Temporal lobe (tissue), 2 donors: ENCODE measurements around the gene SLCO3A1.

DNA sequence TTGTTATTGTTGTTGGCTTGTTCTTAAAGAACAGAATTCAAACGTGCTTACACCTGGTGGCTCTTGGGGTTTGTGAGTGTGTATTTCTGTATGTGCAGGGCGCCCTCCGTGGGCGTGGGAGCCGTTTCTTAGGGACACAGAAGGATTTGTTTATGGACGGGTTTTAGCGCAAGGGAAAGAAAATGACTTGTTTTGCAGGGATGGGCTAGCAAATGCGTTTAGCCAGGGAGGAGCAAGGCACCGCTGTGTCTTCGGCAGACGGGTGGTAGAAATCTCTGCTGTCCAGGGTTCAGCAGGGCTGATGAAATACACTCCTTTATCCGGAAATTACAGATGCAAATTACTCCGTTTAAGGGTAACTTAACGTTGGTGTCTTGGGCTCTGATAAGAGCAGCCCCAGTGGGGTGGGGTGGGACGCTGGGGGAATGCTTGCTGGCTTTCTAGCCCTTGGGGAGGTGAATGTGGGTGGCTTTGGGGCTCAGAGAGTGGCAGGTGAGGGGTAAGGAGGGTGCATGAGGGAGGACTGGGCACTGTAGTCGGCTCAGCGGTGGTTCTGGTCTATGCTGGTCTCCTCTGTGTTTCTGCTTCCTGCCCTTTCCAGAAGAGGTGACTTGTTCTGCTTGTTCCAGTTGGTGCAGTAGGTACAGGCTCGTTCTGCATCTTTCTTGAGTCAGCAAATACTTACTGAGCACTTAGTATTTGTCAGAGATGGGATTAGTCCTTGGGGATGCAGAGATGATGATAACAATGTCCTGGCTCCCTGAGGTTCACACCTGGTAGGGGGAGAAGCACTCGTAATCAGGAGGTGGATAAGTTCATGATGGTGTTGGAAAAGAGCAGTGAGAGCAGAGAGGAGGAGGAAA lies 918 bp downstream of the SV2B start:
- RAMPAGE, long total RNA = no peak

- RAMPAGE, long total RNA = no peak
Observed at GRCh38 chr15:91263979-91264688, 164.1 kb downstream of the SV2B start.

DNA sequence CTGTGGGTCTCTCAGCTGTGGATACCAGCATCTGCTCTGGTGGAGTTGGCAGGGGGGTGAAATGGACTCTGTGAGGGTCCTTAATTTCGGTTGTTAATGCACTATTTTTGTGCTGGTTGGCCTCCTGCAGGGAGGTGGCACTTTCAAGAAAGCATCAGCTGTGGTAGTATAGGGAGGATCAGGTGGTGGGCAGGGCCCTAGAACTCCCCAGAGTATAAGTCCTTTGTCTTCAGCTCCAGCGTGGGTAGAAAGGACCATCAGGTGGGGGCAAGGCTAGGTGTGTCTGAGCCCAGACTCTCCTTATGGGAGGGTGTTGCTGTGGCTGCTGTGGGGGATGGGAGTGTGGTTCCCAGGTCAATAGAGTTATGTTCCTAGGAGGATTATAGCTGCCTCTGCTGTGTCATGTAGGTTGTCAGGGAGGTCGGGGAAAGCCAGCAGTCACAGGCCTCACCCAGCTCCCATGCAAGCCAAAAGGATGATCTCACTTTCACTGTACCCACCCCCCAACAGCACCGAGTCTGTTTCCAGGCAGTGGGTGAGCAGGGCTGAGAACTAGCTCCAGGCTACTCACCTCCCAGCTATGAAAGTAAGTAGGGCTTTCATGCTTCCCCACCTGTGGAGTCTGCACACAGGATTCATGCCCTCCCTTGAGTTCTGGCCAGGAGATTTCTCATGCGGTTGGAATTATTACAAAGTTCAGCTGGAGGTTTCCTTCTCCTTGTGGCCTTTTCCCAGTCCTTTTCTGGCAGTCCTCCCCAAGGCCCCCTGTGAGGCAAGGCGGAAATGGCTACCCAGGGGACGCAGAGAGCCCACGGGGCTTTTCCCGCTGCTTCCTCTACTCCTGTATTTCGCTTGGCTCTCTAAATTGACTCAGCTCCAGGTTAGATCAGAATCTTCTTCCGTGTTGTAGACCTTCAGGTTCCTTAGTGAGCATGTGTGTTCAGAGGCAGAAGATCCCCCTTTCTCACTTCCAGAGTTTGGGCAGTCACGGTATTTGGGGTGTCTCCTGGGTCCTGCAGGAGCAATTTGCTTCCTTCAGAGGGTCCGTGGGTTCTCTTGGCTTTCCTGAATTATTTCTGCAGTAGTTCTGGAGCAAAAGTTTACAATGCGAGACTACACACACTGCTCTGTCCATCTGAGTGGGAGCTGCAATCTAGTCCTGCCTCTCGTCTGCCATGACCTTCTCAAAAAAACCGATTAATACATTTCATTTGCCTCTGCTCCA lies 356.2 kb downstream of the SV2B start:
- RAMPAGE, long total RNA = no peak

GRCh38 chr15:91496346-91496767 lies 357.2 kb upstream of the SLCO3A1 start:
- RAMPAGE, long total RNA = no peak

DNA sequence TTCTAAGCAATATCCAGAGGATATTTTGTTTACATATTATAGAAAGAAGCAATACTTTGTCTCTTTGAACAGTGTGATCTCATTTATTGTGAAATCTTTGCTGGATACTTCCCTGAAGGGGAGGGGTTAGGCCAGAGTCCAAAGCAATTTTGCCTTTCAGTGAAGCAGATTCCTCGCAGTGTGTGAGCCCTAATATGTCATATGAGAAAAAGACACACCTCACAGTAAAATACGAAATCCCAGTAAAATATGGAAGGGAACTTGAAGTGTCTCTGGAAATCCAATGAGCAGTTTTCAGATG lies 158.6 kb upstream of the SLCO3A1 start:
- RAMPAGE, long total RNA = no peak

GRCh38 chr15:91853167-91854097 lies at the start of gene SLCO3A1:
TSS of gene SLCO3A1 (plus strand) at chr15:91853708.
- RAMPAGE, long total RNA = no peak

GRCh38 chr15:91941634-91942217 lies 88.2 kb downstream of the SLCO3A1 start:
- RAMPAGE, long total RNA = no peak

- RAMPAGE, long total RNA = no peak
Observed at GRCh38 chr15:91942984-91943401, 89.5 kb downstream of the SLCO3A1 start.

- RAMPAGE, long total RNA = no peak
Observed at GRCh38 chr15:91949988-91950475, 96.5 kb downstream of the SLCO3A1 start.

GRCh38 chr15:91963259-91963766 lies 109.8 kb downstream of the SLCO3A1 start:
- RAMPAGE, long total RNA = no peak

- RAMPAGE, long total RNA = no peak
Observed at GRCh38 chr15:92074624-92075118, 221.2 kb downstream of the SLCO3A1 start.

- RAMPAGE, long total RNA = no peak
Observed at GRCh38 chr15:92101590-92102160, 248.2 kb downstream of the SLCO3A1 start.

DNA sequence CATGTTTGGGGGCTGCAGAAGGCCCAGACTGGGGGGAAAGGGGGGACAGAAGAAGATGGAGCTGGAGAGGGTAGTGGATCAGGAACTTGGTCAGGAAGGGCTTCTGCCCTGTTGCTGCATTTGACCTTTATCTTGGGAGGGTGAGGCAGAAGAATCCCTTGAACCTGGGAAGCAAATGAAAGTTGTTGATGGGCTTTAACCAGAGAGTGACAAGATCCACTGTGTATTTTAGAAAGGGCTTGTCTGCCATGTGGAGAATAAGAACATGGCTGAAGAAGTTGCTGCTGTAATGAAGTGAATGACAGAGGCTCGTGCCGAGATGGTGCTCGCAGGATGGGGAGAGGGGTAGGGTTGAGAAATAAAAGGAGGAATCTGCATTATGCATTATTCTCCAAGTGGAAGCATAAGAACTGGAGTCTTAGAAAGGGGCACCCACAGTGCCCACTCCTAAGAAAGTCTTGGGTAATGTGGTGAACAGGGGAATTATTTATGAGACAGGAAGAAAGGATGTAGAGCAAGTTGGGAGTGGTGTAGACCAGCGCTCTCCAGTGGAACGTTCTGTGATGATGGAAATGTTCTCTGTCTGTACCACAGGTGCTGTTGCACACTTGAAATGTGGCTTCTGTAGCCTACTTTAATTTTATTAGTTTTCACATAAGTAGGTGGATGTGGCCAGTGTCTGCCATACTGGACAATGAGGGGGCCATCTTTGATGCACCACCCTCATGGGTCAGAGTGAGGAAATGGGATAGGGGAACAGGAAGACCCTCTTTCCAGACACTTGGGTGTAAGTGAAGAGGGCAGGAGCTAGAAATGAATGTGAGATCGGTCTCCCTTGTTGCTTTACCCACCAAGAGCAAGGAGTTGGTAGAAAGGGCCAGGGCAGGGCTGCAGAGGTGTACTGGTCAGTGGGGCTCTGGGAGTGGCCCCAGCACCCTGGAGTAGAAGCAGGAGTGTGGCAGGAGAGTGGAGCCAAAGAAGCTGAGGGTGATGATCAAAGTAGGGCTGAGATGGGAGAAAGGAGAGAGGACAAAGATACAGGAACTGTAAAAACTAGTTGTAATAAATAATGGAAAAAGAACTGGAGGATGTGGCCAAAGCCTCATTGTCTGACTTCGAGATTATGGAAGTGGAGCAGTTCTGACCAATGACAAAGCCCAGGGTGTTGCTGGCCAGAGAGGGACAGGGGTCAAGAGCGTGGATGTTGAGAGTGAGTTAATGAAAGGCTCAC lies 239.4 kb upstream of the ST8SIA2 start:
- RAMPAGE, long total RNA = no peak

DNA sequence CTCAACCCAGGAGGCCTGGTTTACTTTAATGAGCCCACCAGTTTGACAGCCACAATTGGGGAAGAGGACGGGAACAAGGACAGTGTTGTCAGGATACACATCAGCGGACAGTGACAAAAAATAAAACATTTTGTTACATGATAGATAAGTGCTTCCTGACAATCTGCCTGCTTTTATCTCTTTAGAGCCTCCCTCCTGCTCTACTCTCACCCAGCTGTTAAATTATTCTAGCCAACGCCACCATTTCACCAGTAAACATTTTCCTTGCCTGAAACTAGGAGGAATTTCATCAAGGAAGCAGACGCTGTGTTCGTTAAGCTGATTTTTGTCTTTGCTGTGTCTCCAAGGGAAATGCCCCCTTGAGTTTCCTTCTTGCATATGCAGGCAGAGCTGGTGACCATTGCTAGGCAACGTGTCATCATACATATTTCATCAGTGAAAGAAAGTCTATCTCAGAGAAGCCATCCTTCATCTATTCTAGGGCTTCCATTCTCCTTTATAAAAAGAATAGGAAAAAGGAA lies 87.1 kb upstream of the ST8SIA2 start:
- RAMPAGE, long total RNA = no peak

DNA sequence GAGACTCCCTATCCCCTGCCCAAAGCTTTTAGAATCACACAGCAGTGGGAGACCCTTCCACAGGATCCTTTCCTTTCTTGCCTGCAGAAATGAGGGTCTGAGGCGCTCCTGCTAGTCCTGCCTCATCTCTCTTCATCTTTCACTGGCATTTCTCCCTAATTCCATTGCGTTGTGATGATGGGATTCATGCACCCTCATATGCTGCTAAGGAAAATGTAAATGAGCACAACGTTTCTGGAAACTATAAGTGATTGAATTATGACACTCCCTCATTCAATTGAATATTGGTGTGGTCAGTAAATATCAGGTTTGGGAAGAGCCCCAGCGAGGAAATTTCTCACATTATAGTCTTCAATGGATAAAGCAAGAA lies 60.4 kb downstream of the FAM174B start:
- RAMPAGE, long total RNA = no peak

- RAMPAGE, long total RNA = no peak
Observed at GRCh38 chr15:92616488-92616955, 39.1 kb downstream of the FAM174B start.

DNA sequence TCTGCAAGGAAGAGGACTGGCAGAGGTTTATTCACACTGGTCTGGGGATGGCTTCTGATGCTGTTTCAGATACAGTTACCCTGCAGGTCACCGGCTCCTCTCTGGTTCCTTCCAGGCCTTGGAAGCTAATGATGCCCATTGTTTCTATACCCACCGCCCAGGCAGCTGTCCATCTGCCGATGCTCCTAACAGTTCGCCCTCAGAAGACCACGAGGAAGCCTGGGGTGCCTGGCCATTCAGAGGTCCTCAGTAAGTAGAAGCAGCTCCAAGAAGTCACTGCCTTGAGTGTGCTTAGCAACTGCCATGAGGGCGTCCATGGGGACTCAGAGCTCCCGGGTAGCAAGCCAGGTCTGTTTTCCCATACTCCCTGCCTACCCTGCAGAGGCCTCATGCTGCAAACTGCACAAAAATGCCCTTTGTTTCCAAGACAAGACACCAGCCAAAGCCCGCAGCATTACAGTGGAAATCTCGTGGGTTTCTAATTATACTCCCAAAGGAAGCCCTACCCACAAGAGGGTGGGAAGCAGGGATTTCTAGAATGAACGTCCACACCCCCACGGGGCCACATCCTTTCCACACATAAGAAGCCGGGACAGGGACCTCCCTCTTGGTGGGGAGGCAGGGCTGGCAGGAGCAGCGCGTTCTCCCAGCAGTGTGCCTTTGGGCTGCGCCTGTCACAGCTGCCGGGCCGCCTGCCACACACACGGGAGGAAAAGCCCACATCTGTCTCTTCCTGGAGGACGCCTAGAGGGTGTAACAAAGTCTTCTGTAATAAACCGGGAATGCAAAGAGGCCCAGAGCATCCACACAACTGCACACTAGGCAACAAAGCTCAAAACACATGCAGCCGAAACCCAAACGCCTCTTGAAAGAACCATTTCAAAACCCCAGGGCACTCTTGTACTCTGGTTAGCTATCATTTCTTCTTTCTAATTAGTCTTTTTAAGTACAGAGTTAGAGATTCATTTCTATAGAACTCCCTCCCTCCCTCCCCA lies 31.1 kb downstream of the FAM174B start:
- RAMPAGE, long total RNA = no peak

DNA sequence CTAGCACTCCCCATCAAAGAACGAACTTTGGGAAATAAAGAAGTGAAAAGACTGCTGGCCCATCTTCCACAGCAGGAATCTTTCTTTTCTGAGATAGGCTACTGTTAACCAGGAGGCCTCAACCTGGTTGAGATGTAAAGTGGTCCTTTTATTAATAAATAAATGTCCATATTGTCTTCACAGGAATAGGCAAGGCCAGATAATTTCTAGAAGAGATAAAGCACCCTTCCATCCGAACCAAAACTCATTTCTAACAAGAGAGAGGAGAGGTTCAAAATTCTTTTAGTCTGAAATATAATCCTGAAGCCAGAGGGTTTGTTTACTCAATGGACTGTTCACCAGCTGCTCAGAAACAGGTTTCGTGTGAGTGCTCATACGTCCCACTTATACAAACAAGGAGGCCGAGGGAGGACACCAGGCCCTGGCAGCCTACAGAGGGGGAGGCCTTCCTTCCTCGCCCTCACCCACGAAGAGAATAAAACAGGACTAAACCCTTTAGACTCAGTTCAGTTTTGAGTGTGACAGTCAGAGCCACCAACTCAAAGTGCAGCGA lies 17.5 kb downstream of the FAM174B start:
- RAMPAGE, long total RNA = no peak

DNA sequence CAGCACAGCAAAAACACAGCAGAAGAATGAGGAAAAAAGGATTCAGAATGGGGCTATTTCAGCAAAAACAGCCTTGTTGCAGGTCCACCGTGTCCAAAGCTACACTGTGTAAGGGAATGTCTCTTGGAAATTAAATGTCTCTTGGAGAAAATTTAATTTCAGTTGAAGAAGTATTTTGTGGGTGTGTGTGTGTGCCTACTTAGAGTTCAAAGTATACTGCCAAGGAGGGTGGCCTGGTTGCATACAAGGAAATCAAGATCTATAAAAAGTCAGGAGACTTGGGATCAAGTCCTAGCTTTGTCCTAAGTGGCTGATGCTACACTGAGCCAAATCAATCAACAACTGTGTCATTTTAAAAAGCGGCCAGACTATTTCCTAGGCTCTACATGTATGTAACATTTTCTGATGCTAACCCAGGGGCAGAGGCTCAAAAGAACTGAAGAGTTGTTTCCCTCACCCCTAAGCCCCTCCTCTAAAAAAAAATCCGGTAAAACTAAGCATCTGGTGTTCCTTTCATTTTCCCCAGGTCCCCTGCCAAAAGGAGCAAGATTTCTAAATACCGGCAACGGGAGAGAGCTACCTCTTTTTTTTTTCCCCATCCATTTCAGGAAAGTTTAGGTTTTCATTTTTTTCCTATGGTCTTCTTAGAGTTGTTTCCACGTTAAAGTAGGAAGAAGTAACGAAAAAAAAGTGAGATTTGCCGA lies 18.9 kb upstream of the CHD2 start:
- RAMPAGE, long total RNA = no peak

- RAMPAGE, long total RNA = no peak
Observed at GRCh38 chr15:92884777-92885699, 15.1 kb upstream of the CHD2 start.